CD14-positive monocyte (primary cell): ENCODE measurements around the gene TASP1.

DNA sequence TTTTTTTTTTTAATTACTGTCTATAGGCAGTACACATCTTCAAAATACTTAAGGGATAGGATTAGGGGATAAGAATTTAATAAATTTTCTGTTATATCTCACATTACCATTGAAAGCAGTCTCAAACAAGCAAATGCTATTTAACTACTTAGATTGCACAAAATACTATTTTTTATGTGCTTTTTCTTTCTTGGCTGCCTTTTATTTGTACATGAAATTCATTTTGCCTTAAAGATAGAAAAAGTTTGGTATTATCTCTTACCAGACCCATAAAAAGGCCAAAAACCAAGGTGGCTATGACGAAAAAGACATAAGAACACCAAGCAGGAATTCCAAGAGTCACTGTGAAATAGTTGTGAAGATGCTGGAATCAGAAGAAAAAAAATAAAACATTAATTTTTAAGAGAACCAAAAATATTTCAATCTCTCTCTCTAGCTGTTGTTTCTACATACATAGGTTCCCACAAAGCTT, 32.5 kb downstream of the TMX4 start:
- CAGE, long polyA plus RNA, result no peak

- CAGE, long polyA plus RNA, result no peak
These were observed 412.9 kb downstream of the PLCB1 start for GRCh38 chr20:8544786-8545588.

GRCh38 chr20:8557931-8558602, 426.0 kb downstream of the PLCB1 start:
- CAGE, long polyA plus RNA, result no peak

DNA sequence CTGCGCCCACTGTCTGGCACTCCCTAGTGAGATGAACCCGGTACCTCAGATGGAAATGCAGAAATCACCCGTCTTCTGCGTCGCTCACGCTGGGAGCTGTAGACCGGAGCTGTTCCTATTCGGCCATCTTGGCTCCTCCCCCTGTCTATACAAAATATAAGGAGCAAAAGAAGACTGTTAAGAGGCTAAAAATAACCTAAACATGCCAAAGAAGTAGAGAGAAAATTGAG, 468.0 kb upstream of the PLCB4 start:
- CAGE, long polyA plus RNA, result no peak

DNA sequence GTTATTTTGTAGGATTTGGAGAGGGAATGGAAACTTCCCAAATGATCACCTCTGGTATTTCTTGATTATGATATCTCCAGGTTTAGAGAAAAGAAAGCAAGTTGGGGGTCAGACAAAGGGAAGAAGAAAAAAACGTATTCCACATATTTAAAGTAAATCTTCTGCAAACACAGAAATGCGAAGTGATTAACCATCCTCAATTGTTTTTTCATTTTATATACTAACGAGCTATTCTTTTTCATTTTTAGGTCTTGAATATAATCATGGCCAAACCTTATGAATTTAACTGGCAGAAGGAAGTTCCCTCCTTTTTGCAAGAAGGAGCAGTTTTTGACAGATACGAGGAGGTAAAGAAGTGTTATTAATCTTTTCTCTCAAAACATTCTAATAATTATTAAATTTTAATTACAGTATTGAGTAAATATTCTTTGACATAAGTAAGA, 206.8 kb upstream of the LAMP5 start:
- CAGE, long polyA plus RNA, result no peak

GRCh38 chr20:9985826-9986513, 48.8 kb upstream of the ANKEF1 start:
- CAGE, long polyA plus RNA, result no peak

- CAGE, long polyA plus RNA, result no peak
These were observed 63.8 kb downstream of the MKKS start for GRCh38 chr20:10370103-10370812.

- CAGE, long polyA plus RNA, result no peak
These were observed 889 bp downstream of the MKKS start for GRCh38 chr20:10433134-10433532.

DNA sequence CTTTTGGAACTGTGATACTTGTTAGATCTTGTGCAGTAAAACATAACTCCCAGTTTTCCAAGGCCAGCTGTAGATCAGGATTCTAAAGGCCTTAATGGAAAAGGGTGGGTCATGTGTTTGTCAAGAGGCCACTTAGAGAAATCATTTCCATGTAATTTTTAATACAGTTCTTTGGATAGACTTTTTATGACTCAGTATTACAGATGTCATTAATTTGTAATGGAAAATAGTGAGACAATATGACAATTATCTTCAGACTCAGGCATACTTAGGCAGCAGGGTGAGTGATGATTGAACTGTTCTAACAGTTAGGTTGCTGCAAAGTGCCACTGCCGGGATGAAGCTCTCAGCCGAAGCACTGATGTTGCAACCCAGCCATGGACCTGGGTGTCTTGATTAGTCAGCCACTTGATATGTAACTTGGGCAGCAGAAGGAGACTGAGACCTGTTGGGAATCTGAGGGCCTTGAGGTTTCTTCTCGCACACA, 52.1 kb downstream of the SLX4IP start:
- CAGE, long polyA plus RNA, result no peak

GRCh38 chr20:10604182-10605157, 69.3 kb downstream of the JAG1 start:
- CAGE, long polyA plus RNA, result no peak

DNA sequence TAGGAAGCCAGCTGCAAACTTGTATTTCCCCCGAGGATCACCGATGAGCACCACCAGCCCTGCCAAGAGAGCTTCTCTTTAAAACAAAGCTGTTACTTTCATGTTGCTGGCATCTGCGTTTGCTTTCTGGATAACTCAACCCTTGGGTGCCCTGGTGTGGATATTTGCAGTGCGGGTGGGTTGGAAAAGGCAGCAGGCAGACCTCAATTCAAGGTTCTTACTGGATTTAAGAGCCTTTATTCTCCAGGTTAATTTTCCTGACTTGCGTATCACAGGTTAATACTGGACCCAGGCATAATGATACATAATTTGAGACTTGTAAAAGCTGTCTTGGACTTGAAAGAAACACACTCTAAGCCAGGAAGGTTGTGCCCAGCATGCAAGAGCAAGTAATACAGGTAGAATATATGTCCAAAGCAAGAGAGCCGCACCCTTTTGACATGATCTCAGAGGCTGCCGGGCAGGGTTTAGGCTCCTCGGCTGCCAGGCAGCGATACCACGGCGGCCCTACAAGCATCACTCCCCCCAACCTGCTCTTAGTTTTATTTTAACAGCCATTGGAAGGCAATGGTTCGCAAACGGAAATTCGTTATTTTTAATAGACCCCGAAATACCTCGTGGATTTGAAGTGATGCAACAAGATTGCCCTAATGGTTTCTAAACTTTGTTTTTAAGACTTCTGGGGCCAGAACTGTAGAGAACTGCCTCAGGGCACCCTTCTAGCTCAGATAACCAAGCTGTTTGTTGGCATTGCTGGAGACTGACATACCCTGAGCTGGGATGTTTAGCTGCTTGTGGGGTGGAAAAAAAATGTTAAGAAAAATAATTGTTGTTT, 39.2 kb downstream of the JAG1 start:
- CAGE, long polyA plus RNA, result no peak

DNA sequence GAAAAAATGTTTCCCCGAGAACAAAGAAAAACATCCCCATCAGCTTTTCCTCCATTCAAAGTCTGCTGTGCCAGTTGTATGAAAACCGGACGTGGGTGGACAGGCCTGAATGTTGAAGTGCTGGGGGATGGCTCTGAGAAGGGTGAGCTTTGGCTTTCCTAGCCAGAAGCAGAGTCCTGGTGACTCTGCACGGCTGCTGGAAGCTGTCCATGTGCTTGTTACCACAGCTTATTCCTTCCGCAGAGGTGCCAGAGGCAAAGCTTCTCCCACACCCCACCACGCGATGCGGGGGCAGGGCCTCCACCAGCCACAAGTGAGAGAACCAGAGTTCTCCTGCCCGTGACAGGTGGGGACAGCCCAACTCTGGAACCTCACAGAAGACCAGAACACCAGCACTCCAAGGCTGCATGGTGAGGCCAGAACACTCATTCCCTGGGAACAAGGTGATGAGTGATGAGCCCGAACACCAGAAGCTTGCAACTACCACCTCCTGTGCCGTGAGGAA, 36.8 kb downstream of the JAG1 start:
- CAGE, long polyA plus RNA, result no peak

DNA sequence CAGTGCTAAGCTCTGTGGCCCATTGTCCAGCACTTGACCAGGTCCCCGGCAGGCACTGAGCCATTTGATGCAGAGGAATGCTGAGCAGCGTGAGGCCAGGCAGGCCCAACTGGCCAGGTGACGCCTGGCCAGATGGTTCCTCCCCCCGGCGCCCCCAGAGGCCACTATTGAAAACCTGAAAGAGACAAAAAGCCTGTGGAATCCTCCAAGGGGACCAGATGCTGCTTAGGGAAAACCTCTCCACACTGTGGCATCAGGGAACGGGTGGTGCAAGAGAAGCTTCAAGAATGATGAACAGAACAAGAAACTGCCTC, 597.6 kb upstream of the JAG1 start:
- CAGE, long polyA plus RNA, result no peak

GRCh38 chr20:12165924-12166657, 248.4 kb downstream of the BTBD3 start:
- CAGE, long polyA plus RNA, result no peak

- CAGE, long polyA plus RNA, result no peak
These were observed 414.1 kb upstream of the SPTLC3 start for GRCh38 chr20:12594602-12595160.

DNA sequence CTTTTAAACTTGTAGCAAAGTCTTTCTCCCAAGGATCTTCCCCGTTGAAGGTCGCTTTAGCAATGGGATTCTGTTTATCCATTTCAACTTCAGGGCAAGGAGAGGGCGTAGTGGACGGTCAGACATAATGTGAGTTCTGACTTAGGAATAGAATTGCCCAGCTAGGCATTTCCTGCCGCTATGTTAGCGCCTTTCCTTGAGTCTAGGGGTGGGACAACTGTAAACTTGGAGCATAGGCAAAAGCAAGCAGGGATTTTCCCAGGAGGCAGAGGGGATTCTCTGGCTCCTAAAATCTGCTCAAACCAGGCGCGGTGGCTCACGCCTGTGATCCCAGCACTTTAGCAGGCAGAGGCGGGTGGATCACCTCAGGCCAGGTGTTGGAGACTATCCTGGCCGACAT, 1.5 kb downstream of the ISM1 start:
- CAGE, long polyA plus RNA, result no peak

DNA sequence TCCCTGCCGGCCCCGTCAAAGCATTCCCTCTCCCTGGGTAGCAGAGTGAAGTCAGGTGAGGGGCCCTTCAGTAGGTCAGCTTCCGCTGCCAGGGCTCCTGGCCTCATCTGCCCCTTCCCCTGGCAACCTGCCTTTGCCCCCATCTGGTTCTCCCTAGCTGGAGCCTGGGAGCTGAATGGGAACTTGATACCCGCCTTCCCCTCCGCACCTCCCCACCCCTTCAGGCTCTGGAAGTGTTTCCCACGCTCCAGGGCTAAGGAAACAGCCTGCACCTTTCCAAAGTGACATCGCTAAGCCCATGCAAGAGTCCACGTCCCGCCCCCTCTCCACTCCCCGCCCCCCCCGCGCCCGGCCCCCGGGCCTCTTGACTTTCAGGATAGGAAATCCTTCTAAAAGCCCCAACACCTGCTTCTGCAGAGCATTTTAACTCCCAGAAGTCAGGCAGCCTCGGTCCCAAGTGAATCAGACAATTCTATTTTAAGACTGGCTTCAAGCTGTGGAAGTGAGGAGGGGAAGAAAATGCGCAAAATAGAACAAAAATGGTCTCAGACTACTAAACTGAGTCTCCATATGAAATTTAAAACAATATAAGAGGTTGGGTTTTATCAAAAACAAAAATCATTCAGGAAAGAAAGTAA, 53.4 kb downstream of the ISM1 start:
- CAGE, long polyA plus RNA, result no peak

- CAGE, long polyA plus RNA, result no peak
These were observed 177.7 kb downstream of the TASP1 start for GRCh38 chr20:13460781-13461640.

- CAGE, long polyA plus RNA, result no peak
These were observed at the start of gene TASP1 for GRCh38 chr20:13638203-13639350. Gene TASP1, minus strand, starts transcription at chr20:13638932.

GRCh38 chr20:13784430-13784757, 325 bp downstream of the ESF1 start:
- CAGE, long polyA plus RNA, result no peak